Foreskin keratinocyte (primary cell): ENCODE data around the genes APOC1, ZNF296, KLC3 and PPP1R13L.

DNA sequence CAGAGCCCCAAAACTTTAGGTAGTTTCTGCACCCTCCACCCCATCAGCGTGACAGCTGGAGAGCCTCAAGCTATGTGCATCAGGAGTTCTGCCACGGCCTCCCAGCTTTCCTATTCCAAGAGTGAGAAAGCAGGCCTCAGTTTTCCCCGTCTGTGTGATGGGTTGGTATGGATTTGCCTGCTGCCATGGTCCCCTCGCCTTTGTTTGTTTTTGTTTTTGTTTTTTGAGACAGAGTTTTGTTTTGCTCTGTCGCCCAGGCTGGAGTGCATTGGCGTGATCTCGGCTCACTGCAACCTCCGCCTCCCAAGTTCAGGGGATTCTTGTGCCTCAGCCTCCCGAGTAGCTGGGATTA lies 1.6 kb downstream of the BCL3 start:
- RAMPAGE, total RNA = no peak

- RAMPAGE, total RNA = no peak
Observed at GRCh38 chr19:44751860-44752774, 3.6 kb downstream of the BCL3 start.

- RAMPAGE, total RNA = no peak
Observed at GRCh38 chr19:44913987-44914982, at the start of gene APOC1. Gene APOC1, plus strand, starts transcription at chr19:44914608.

DNA sequence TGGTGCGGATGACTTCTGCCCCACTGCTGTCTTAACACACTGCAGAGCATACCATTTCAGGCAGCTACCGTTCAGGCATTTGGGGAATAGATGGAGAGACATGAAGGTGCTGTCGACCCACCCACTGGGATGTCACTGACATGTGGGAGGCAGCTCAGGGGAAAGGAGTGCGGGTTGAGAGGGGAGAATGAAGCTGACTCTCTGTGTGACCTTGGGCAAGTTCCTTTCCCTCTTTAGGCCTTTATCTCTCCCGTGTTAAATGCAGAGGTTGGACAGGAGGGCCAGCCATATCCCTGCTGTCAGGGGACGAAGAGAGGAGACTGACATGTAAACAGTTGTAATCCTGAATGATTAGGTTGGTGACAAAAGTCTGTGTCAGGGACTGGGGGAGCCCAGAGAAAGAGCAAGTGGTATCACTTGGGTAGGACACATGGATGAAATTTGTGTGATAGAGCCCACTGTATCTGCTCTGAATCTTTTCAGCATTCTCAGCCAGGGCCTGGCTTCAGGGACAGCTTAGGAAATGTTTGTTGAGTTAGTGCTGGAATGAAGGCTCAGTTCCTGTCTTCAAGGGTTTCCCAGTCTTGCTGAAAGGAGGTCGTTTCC lies 1.0 kb downstream of the CLPTM1 start:
- RAMPAGE, total RNA = no peak

GRCh38 chr19:45075985-45076871 lies at the start of gene ZNF296:
Gene ZNF296, minus strand, starts transcription at chr19:45076478.
- RAMPAGE, total RNA = no peak

GRCh38 chr19:45077318-45077692 lies 1.0 kb upstream of the ZNF296 start:
- RAMPAGE, total RNA = no peak

DNA sequence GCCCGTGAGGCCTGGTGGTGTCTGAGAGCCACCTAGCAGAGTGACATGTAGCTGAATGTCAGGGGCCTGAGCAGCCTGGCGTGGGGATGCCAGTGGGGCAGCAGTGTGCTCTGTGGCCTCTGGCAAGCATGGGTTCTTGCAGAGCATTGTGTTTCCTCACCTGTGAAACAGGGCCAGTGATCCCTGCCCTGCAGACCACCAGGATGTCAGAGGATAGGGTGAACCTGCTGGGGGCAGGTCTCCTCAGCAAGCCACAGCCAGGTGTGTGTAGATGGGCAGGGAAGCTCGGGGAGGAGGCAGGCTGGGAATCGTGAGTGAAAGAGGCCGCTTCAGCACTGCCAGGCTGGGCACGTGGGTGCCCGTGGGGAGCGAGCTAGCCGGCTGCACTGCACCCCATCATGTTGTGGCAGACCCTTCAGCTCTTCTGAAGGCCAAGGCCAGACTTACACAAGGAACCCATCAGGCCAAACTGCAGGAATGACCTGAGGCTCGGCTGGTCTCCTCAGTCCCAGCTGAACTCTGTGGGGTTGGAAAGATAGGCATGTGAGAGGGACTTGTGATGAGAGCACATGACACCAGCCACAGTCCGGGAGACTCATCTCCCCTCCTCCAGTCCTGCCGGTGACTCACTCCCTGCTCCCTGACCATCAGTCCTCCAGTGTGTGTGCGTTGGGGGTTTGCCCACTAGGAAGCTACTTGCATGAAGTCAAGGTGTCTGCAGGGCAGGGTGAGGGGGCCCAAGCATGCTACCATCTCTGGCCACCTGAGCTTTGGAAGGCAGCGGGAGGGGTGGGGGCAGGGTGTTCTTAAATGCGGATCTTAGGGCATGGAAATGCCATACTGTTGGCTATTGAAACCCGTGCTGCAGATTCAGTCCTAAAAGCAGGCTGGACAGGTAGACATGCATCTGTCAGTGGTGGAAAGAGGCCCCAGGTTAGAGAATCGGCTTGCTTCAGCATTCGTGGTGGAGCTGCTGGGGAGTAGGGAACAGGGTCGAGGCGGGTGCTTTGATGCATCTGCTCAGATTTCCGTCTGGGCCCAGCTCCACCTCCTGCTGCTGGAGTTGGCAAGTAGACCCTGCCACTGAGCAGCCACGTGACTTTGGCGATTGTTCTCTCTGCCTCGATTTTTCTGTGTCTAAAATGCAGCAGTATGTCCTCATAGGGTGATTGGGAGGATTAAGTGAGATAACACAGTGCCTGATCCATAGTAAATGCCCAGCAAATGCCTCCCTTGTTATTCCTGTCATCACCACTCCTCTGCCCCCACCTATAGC lies 5.3 kb downstream of the PPP1R37 start:
- RAMPAGE, total RNA = no peak

GRCh38 chr19:45144803-45145450 lies 15.9 kb downstream of the NKPD1 start:
- RAMPAGE, total RNA = no peak

GRCh38 chr19:45279697-45280311 lies 28.7 kb downstream of the MARK4 start:
- RAMPAGE, total RNA = no peak

DNA sequence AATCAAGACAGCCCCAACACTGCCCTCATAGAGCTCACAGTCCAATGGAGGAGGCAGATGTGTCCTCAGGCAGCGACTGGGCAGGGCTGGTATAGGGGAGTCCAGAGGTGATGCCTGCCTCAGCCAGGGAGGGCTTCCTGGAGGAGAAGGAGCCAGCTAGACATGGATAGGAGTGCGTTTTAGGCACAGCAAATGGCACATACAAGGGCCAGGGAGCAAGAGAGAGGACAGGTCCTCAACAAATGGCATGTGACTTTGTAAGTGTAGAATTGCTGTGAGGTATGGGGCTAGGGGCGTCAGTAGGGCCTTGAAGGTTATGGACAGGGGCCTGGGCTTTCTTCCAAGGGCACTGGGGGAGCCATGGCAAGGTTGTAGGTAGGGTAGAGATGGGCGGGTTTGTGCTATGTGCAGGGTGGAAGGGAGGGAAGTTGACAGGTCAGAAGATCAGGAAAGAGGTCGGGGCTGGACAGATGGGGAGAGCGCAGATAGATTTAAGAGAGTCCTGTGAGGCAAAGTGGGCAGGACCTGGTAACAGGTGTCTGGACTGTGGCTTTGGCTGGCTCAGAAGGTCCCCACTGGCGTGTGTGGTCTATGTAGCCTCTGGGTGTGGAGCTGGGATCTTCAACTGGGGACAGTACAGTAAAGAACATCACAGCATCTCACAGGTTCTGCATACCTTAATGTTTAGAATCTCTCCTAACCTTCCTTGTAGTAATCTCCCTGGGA lies 17.9 kb downstream of the CKM start:
- RAMPAGE, total RNA = no peak

DNA sequence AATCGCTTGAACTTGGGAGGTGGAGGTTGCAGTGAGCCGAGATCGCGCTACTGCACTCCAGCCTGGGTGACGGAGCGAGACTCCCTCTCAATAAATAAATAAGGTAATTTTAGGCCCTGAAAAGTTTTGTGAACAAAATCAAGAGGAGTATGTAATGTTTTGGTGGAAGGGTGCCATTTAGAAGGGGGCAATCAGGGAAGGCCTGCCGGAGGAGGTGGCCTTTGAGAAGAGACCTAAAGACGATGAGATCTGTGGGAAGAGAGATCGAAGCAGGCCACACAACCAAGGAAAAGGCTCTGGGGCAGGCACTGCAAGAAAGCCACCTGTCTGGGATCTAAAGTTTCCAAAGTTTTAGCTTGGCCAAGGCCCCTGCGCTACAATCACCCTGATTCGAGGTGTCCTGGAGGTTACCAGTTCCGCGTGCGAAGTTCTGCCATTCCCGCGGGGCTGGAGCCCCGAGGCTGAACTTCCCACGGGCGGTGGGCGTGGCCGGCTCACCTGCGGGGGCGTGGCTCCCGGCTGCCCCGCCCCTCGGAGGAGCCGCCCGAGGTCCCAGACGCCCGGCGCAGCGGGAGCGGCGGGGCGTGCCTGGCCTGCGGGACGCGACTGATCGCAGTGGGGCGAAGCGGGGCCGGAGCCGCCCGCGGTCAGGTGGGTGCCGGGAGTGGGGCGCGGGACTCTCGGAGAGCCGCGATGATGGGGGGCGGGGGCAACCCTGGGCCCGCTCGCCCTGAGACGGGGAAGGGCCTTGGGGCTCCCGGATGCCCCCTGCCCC lies at the start of gene KLC3:
KLC3 (plus strand) TSS at position 555 of the 775 bp plus-strand sequence.
- RAMPAGE, total RNA = no peak

- RAMPAGE, total RNA = start-site peak on the minus strand at chr19:45405021-45405113, 154 and 507 reads in 2 replicates
Observed at GRCh38 chr19:45404976-45405941, at the start of gene PPP1R13L. Gene PPP1R13L, minus strand, starts transcription at chr19:45405069.

GRCh38 chr19:45440830-45441298 lies 17.1 kb upstream of the ERCC1 start:
- RAMPAGE, total RNA = no peak

- RAMPAGE, total RNA = no peak
Observed at GRCh38 chr19:45446995-45447462, 20.8 kb upstream of the FOSB start.

DNA sequence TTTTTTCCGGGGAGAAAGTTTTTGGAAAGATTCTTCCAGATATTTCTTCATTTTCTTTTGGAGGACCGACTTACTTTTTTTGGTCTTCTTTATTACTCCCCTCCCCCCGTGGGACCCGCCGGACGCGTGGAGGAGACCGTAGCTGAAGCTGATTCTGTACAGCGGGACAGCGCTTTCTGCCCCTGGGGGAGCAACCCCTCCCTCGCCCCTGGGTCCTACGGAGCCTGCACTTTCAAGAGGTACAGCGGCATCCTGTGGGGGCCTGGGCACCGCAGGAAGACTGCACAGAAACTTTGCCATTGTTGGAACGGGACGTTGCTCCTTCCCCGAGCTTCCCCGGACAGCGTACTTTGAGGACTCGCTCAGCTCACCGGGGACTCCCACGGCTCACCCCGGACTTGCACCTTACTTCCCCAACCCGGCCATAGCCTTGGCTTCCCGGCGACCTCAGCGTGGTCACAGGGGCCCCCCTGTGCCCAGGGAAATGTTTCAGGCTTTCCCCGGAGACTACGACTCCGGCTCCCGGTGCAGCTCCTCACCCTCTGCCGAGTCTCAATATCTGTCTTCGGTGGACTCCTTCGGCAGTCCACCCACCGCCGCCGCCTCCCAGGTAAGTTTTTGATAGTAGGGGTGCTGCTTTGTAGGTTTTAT lies 432 bp downstream of the FOSB start:
- RAMPAGE, total RNA = no peak

- RAMPAGE, total RNA = no peak
Observed at GRCh38 chr19:45492596-45493763, 3.9 kb downstream of the RTN2 start.

- RAMPAGE, total RNA = no peak
Observed at GRCh38 chr19:45509937-45510516, 2.7 kb downstream of the VASP start.

DNA sequence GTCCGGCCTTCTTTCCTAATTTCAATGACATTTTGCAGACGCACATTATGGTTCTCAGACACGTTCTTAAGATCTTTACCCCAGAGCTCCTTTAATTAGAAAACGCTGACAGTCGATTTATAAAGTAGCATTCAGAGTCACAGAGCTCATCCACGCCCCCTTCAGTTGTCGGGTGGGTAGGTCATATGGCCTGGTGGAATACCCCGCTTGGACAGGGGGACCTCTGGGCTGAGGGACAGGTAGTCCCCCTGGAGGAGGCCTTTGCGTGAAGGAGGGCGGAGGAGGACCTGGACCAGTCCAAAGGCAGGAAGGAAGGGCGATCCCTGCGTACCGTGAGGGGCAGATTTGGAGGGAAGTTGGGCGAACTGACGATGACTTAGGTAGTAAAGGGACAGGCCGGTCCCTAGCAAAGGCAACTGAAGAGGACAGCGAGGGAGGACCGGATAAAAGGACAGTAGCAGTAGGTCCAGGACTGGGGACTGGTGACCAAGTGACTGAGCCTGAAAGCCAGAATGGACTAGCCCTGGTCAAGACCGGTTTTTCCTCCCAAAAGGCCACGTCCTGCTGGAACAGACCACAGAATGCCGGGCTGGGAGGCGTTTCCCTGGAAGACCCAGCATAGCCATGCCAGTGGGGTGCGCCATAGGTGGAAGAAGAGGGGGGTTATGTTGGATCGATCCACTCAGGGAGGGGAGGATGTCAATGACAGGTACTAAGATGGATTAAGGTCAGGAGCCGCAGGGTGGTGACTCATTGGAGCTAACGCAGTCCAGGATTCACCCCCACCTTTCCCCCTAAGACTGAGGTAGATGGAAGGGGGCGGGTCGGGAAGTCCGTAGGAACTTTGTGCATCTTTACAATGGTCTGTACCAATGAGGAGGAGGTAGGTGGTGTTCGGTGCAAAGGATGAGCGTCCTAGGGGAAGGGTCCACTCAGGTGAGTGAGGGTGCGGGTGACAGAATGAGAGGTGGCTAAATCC lies 20.7 kb downstream of the VASP start:
- RAMPAGE, total RNA = no peak

DNA sequence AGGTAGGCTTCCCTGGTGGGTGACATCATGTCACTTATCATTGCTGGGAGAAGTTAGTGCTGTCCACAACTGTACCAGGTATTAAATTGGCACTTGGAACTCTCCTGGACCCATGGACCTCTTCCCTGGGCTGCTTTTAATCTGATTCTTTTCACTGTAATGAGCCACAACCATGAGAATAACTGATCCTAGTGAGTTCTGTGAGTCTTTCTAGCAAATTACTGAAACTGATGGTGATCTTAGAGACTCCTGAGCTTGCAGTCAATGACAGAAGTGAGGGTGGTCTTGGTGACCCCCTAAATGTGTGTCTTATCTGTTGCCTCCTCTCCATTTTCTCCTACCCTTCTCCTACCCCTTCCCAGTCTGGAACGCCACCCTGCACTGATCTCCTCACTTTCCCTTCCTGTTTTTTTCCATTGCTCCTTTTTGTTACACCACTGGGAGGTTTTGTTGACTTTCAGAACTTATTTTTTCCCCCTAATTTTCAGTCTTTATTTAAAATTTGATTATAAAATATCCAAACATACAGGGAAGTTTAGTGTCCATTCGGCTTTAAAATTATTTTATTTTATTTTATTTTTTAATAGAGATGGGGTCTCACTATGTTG lies 25.0 kb downstream of the VASP start:
- RAMPAGE, total RNA = no peak

GRCh38 chr19:45595615-45596288 lies 6.3 kb downstream of the GPR4 start:
- RAMPAGE, total RNA = no peak